Tongue (tissue), 2 donors: ENCODE data around the genes RPH3AL and C17orf97.

DNA sequence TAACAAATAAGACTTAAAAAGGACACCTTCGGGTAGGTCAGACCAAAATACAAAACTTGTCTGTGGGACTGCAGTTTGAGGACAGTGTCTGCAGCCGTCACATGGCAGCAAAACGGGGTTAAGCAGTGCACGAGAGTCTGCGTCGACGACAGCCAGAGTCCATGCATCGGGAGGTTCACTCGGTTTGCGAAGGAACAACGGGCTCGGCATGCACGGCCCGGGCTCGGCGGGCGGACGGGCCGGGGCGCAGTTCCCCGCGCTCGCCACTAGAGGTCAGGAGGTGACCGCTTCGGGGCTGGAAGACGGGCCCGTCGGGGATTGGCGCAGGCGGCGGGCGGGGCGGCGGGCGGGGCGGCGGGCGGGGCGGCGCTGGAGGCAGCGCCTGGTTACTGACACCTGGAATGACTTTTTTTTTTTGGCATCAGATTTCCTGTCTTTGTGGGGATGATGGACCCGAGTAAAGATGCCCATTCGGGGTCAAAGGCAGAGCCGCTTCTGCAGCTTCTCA, 6.4 kb downstream of the SCGB1C2 start:
- RAMPAGE, long total RNA = no peak

GRCh38 chr17:347963-348590, 4.5 kb downstream of the RPH3AL start:
- RAMPAGE, long total RNA = no peak

DNA sequence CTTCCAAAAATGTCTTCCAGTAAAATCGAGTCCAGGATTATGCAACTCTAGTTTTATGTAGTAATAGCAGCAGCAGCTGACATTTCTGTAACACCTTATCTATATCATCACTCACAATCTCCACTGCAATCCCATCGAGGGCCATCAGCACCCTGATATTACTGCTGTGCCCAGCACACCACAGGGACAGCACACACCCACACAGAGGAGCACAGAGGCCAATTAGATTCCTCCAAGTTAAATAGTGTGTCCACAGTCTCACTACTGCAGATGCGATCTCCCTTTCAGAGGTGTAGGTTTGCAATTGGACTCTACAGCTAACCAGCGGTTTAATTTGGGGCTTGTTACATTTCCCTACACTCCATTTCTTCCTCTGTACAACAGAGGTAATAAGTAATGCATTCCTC, 2.9 kb downstream of the RPH3AL start:
- RAMPAGE, long total RNA = no peak

- RAMPAGE, long total RNA = no peak
Measured at GRCh38 chr17:350554-351721, 1.7 kb downstream of the RPH3AL start.

DNA sequence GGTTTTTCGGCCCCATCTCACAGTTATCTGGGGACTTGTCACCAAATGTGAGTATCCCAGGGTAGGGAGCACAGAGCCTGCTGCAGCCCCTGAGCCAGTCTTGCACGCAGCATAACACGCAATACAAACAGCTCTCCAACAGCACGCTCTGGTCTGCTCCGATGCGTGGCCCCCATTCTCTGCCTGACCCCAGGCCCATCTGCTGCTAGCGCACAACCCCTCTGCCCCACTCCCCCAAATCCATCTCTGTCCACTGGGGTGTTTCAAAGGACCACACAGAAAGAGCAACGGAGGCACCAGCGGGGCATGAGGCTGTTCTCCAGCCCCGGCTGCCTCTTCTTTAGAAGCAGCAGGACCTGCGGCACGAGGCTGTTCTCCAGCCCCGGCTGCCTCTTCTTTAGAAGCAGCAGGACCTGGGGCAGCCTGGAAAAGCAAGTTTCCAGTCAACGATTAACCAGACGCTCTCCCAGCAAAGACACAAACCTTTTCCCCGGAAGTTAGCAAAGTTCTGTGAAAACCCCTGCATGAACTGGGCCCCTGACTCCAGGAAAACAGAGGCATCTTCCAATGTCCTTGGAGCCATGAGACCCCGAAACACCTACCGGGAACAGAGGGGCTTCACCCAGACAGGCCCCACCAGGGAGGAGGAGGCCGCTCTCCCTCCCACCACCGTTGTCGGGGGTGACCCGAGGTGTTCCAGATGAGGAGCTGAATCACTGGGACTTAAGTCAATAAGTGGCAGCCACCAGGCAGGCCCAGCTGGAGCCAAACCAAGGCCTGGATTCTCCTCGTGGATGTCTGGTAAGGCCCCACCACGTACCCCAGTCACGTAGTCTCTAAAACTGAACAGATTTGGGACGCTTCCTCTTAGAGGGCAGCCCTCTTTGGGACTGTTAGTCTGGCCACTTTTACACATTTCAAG, at the start of gene RPH3AL:
Gene RPH3AL (minus strand): TSS at position 698 of the 922 bp plus-strand sequence.
- RAMPAGE, long total RNA = no peak

GRCh38 chr17:354843-355493, 2.4 kb upstream of the RPH3AL start:
- RAMPAGE, long total RNA = no peak

DNA sequence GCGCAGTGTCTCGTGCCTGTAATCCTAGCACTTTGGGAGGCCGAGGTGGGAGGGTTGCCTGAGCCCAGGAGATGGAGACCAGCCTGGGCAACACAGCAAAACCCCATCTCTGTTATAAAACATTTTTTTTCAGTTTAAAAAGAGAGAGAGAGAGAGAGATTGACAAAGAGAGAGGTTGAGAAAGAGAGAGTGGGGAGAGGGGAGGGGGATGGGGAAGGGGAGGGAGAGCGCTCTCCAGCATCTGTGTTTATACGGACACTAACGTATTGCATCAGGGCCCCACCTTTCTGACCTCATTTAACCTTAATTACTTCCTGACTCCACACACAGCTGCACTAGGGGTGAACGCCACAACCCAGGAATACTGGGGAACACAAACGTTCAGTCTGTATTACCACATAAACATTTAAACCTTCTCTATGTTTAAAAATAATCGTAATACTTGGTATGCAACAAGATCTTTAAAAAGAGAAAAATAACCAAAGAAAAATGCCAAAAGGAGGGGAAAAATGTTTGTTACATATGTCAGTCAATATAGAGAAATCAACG, 24.9 kb upstream of the RPH3AL start:
- RAMPAGE, long total RNA = no peak

GRCh38 chr17:409705-410835, at the start of gene C17orf97:
TSS of gene C17orf97 (plus strand) at chr17:410325.
- RAMPAGE, long total RNA = no peak

- RAMPAGE, long total RNA = no peak
Measured at GRCh38 chr17:418350-418697, 8.2 kb downstream of the C17orf97 start.

DNA sequence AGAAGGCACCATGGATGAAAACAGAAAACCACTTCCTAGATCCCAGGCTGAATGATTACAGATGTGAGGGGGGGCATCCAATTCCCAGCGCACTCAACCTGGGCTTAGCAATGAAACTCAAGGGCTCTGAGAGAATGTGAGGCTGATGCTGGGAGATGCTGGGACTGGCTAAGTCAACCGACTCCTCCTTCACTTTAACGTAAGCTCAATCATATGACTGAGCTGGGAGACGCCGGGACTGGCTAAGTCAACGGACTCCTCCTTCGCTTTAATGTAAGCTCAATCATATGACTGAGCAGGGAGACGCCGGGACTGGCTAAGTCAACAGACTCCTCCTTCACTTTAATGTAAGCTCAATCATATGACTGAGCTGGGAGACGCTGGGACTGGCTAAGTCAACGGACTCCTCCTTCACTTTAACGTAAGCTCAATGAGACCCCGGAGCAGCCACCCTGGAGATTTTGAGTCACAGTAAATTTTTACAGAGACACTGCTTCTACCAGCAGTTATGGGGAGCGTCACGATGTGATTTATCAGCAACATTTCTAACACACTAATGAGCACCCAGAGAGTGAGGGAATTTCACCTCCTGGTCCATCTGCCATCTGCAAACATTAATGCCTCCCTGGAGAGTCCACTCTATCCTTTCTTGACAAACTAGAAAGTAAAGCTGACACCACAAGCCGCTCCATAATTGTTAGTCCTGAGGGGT, 125.2 kb downstream of the C17orf97 start:
- RAMPAGE, long total RNA = no peak

GRCh38 chr17:602376-603117, 112.1 kb downstream of the VPS53 start:
- RAMPAGE, long total RNA = no peak

DNA sequence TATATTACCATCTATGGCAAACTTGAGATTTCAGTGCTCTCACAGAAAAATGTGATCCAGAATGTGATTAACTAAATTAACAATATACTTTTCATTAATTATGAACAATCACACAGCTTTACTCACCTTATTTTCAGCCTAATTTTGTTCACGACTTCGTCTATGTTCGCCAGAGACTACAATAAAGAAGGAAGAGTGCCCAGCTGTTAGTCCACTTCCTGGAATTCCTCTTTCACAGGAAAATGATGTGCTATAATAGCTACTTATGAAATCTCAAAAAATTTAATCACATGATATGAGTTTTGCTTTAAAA, 15.5 kb downstream of the VPS53 start:
- RAMPAGE, long total RNA = no peak

DNA sequence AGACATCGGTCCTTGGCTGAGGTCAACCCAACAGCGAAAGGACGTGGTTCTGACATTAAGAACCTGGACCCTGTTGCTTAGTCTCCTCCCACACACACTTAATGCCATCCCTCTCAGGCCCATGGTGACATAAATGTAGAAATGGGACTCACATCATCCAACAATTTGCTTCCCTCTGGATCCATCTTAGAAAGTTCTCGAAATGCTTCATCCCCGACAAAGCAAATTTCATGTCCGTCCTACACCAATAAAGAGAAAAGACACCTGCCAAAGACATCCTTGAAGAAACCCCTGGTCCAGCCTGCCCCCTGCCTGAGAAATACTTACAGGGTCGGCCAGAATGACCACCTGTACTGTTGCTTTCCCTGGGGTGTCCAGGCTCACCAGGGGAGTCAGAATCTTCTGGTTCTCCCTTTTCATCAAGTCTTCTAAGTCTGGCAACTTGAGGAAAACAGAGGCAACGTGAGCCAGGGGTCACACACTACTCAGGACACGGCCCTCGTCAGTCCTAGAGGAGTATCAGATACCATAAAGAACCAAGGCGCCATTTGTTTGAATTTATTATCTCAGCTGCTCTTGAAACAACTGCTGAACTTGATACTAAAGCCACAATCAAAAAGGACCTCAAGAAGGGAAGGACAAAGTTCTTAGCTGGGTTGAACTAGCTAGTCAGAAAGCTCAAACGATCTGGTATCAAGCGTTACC, 12.2 kb downstream of the GLOD4 start:
- RAMPAGE, long total RNA = no peak

DNA sequence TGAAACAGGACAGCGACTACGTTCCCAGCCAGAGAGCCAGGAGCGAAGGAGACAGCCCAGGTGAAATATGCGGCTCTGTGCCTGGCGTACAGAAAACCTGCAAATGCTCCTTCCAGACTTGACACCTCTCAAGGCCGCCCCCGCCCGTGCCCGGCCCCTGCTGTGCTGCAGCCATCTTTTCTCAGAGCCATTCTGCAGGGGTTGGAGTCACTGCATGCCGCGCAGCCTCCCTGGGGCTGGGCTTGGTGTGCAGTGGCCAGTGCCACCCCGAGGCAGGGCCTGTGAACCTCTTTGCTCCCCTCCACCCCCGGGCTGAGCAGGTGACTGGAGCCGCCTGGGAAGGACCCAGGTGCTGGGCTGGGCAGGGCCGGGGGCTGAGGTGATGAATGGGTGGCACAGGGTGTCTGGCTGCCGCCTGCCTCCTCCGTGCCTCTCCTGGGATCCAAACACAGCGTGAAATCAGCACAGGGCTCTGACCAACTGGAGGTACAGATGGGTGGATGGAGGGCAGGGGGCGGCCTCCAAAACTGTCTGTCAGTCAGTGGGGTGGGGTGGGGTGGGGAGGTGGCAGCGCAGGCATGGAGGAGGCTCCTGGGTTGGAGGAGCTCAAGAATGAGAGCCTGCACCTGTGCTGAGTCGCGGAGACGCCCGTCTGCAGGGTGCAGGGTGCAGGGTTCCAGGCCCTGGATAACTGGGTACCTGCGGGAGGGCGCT, 20.4 kb downstream of the MRM3 start:
- RAMPAGE, long total RNA = no peak

DNA sequence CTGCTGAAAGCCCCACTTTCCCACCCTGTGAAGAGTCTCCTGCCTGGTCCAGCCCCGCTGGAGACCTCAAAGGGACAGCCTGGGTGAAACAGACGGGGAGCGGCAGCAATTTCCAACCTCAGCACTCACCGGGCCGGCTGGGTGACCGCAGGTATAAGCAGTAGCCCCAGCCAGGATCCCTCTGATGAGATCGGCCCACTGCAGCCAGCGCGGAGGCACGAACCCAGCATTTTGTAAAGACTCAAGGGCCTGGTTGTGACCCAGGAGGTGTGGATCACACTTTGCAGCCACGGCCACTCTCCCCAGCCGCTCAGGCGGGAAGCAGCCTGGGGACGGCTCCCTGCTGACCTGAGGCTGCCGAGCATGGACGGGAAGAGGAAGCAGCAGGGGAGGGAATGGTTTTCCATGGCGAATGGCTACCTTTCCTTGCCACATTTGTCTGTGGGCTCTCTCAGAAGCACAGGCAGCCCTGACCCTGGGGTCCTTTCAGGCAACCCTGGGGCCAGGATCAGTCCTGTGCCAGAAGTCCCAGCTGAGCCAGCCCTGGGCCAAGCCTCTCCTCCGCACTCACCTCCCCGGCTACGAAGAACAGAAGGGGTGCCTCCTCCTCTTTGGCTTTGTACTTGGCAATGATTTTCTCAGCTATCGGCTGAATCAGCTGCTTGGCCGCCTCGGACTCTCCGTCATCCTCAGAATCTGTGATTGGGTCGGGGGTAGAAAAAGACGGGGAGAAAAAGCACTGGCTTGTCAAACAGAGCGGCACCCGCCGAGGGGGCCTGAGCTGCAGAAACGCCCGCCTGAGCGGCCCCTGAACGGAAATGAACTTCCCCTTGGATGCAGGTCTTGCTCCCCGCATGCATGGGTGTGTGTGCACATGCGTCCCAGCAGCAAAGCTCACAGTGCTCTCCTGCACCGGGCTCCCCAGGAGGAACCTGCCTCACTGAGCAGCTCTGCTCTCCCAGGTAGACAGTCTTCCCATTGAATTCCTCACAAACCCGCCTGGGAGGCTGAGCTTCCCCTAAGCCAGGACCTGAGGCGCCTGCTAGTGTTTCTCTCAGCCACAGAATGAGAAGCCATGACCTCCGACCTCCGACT, 21.3 kb downstream of the MRM3 start:
- RAMPAGE, long total RNA = no peak

DNA sequence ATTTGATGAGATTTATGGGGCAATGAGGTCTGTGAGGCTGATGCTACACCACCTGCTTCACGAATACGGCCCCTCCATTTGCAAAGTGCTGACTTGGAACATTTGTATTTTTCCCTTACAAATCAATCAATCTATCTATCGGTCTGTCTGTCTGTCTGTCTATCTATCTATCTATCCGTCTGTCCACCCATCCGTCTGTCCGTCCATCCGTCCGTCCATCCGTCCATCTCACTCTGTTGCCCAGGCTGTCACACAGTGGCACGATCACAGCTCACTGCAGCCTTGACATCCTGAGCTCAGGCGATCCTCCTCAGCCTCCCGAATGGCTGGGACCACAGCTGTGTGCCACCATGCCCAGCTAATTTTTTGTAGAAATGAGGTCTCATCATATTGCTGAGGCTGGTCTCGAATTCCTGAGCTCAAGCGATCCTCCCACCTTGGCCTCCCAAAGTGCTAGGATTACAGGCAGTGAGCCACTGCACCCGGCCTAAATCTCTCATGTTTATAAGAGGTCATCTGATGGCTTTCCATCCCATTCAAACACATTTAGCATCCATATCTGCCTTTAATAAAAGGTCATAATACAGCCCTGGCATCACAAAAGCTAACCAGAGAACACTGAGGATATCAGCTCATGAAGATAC, 88.6 kb downstream of the NXN start:
- RAMPAGE, long total RNA = no peak

GRCh38 chr17:921019-921532, 58.5 kb downstream of the NXN start:
- RAMPAGE, long total RNA = no peak

DNA sequence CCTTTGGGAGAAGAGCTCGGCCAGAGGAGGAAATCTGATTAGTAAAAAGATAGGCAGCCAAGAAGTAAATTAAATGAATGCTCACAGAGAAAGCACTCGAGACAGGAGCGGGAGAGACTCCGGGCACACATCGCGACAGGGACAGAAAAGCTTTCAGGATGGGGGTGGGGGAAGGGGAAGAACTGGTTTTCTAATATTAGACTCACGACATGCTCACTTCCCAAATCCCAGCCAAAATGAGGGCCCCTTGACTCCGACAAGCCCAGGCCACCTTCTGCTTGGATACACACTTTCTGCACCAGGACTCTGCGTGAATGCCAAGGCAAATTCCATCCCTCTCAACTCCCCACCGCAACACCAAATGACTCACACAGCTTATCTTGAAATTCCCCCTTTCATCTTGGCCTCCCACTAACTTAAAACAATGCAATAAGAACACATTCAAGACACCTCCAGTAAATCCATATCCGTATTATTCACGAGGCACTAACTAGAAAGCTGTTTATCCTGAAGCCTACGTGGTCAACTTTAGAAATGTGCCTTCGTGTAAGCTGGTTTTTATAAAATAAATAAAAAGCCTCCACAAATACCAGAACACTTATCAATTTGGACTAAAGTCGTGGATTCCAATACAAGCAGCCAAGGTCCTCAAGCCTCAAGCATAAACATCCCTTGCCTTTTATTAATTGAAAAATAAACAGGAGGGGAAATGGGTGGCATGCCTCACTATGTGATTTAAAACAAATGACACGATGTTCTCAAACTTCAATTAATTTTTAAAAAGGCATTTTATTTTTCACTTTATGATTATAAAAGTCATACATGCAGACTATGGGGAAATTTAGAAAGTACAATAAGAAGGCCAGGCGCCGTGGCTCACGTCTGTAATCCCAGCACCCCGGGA, 46.1 kb downstream of the NXN start:
- RAMPAGE, long total RNA = no peak

DNA sequence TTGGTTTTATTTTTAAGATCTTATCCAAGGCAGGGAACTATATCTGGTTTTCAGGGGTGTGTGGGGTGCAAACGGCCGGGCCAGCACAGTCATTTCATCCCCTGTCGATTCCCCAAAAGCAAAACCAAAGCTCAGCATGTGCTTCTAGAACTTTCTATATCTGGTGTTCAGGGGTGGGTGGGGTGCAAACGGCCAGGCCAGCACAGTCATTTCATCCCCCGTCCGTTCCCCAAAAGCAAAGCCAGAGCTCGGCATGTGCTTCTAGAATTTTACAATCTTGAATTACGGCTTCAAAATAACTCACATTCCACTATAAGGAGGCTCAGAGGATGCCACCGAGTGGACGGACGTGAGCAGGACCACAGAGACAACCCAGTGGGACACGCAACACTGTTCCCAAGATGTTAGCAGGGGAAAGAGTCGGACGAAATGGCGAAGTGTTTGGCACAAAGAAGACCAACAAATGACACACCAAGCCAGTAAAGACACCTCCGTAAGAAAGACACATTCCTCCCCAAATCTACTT, 29.1 kb downstream of the NXN start:
- RAMPAGE, long total RNA = no peak

DNA sequence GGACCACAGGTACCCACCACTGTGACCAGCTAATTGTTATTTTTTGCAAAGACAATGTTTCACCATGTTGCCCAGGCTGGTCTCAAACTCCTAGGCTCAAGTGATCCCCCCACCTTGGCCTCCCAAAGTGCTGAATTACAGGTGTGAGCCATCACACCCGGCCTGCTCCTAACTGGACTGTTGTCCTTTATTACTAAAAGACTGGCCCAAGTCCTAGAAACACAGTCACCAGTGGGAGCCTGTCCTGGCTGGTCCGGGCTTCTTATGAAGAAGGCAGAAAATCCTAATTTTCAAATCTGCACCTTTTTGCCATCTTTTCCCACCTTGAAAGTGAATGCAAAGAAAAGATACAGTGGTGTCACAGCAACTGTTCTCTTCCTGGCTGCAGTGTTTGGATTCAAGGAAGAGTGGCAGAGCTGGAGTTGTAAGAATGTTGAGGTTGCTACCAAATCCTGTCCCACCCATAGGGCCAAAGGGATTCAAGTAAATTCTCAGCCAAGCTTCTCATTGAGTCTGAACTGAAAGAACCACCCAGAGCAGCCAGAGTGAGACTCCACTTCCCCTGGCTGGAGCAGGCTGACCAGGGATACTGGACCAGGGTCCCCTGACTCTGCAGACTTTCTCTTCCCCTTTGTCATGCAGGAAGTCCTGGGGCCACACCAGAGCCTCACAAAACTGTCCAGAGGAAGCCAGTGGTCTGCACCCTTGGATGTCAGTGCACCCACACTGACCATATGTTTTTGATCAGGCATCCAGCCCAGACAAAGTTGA, 4.4 kb downstream of the NXN start:
- RAMPAGE, long total RNA = no peak